ENCODE measurements around the gene GOLGA6L10.

GRCh38 chr15:81419283-81419966, 45.4 kb upstream of the TMC3 start:
- RRBS = no CpG with 5 or more reads among the region's 9 CpGs

- RRBS = no CpG with 5 or more reads among the region's 10 CpGs
Measured at GRCh38 chr15:81914750-81915614, 130.8 kb downstream of the MEX3B start.

DNA sequence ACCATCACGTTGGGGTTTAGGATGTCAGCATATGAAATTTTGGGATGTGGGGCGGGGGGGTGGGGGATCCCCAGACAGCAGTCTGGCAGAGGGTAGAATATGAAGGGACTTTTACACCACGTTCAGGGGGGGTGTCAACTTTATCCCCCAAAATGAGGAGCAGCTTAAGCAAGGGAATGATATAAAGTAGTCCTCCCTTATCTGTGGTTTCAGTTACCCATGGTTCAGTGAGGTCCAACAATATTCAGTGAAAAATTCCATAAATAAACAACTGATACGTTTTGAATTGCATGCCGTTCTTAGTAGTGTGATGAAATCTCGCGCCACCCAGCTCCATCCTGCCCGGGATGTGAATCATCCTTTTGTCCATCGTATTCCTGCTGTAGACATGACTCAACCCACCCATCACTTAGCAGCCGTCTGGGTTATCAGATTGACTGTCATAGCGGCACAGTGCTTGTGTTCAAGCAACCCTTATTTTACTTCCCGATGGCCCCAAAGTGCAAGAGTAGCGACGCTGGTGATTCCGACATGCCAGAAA, 47.8 kb upstream of the MEX3B start:
- RRBS = no CpG with 5 or more reads among the region's 15 CpGs

- RRBS = no CpG with 5 or more reads among the region's 6 CpGs
Measured at GRCh38 chr15:82300248-82300686, 37.6 kb downstream of the SAXO2 start.

- RRBS = no CpG with 5 or more reads among the region's 9 CpGs
Measured at GRCh38 chr15:82349361-82349816, at the start of gene GOLGA6L10. TSS of gene GOLGA6L10 (minus strand) at chr15:82349475.

GRCh38 chr15:82810939-82811684, 1.7 kb downstream of the WHAMM start:
- RRBS = no CpG with 5 or more reads among the region's 10 CpGs

- RRBS = no CpG with 5 or more reads among the region's 10 CpGs
Measured at GRCh38 chr15:82816633-82817458, 7.4 kb downstream of the WHAMM start.

DNA sequence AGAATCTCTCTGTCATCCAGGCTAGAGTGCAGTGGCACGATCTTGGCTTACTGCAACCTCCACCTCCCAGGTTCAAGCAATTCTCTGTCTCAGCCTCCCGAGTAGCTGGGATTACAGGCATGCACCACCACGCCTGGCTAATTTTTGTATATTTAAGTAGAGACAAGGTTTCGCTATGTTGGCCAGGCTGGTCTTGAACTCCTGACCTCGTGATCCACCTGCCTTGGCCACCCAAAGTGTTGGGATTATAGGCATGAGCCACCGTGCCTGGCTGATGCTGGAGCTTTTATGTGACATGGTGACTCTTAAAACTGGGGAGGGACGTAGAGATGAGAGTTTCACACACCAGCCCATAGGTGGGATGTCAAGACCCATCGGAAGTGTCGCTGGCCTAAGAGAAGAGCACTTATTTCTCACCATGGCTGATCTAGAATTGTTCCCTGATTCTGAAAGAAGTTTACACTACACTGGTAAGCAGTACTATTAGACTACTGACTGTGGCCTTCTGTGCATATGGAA, 24.7 kb downstream of the WHAMM start:
- RRBS = no CpG with 5 or more reads among the region's 9 CpGs

- RRBS = no CpG with 5 or more reads among the region's 2 CpGs
Measured at GRCh38 chr15:82914398-82914814, 38.1 kb downstream of the HOMER2 start.

DNA sequence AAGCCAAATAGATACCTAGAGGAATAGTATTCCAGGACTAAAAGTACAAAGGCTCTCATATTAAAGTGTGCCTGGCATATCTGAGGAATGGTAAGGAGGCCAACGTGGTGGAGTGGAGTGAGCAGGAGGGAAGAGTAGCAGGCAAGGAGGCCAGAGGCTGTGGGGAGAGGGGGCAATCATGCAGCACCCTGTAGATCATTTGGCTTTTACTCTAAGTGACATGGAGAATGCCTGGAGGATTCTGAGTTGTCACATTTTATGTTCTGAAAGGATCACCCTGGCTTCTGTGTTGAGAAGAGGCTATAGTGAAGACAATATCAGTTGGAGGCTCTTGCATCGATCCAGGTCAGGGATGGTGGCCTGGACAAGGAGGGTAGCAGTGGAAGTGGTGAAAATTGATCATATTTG, 23.8 kb downstream of the BTBD1 start:
- RRBS = no CpG with 5 or more reads among the region's 2 CpGs

DNA sequence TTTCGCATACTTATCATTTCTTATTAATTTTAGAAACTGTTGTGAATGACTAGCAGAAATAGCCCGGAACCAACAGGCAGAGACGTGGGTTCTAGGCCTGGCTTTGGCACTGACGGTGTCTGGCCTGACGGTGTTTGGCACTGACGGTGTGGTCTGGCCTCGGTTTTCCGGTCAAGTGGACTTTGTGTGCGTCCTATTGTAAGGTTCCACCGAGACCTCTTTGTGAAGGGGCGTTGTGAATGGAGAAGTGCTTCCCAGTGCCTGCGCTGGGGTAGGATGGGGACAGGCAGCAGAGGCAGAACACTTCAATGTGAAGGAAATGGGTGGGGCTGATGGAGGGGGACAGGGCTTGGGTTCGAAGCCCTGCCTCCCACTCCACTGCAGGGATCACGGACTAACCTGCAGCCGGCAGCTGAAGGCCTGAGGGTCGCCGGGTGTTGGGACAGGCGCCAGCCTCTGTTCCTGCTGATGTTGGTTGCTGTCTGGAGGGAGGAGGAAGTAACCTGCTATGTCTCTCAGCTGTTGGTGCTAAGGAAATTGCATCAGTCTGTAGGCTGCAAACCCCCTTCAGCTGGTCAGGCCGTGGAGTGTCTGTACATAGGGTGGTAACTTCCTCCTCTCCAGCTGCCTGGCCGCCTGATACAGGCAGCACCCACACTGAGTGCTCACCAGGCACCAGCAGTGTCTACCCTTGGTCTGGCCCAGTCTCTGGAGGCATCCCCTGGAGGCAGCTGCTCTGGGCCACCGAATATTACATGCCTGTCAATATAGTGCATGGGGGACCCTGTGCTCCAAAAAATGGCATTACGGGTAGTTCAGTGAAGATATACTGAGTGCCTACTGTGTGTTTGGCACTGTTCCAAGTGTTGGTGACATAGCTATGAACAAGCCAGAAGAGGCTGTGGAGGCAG, 996 bp downstream of the TM6SF1 start:
- RRBS = 56% methylated on average over 5 of the region's 22 CpGs

- RRBS = 7% methylated on average over 8 of the region's 69 CpGs
Measured at GRCh38 chr15:83654363-83655319, 718 bp downstream of the ADAMTSL3 start.

- RRBS = no CpG with 5 or more reads among the region's 5 CpGs
Measured at GRCh38 chr15:83819667-83820152, 165.8 kb downstream of the ADAMTSL3 start.

DNA sequence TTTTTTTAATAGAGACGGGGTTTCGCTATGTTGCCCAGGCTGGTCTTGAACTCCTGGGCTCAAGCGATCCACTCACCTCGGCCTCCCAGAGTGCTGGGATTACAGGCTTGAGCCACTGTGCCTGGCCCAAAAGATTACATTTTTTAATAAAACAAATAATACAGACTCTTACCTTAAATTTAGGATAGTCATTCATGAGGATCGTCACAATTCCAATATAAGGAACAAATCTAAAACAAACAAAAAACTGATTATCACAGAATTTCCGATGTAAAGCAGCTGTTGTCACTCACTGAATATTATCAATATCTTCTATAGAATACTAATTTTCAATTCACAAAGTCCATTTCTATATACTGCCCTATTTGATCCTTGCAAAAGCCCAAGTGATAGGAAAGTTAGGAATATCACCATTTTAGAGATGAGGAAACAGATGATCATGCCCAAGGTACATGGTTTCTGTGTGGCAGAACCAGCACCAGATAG, 12.6 kb upstream of the NMB start:
- RRBS = no CpG with 5 or more reads among the region's 6 CpGs

GRCh38 chr15:84747940-84748498, 373 bp upstream of the ZNF592 start:
- RRBS = 2% methylated on average over 28 of the region's 65 CpGs

DNA sequence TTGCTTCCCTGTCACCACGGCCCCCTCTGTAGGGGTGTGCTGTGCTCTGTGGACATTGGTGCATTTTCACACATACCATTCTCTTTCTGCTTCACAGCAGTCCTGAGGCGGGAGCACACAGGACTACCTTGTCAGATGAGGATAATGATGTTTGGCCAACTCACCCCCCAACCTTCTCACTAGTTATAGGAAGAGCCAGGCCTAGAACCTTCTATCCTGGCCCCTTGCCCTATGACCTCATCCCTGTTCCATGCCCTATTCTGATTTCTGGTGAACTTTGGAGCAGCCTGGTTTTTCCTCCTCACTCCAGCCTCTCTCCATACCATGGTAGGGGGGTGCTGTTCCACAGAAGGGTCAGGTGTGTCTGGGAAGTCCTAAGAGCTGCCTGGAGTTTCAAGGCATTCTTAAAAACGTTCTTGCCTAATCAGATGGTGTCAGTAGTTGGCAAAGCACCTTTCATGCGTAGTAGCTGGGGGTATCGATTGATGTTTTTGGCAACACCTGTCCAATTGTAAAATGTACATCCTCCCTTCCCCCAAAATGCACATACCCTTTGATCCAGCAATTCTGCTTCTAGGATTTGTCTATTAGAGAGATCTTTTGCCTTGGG, 16.9 kb upstream of the ALPK3 start:
- RRBS = no CpG with 5 or more reads among the region's 5 CpGs

GRCh38 chr15:84835610-84836501, 18.7 kb downstream of the ALPK3 start:
- RRBS = no CpG with 5 or more reads among the region's 5 CpGs

GRCh38 chr15:85000002-85000499, 18.4 kb downstream of the PDE8A start:
- RRBS = no CpG with 5 or more reads among the region's 3 CpGs

GRCh38 chr15:85024466-85025106, 42.9 kb downstream of the PDE8A start:
- RRBS = no CpG with 5 or more reads among the region's 4 CpGs

DNA sequence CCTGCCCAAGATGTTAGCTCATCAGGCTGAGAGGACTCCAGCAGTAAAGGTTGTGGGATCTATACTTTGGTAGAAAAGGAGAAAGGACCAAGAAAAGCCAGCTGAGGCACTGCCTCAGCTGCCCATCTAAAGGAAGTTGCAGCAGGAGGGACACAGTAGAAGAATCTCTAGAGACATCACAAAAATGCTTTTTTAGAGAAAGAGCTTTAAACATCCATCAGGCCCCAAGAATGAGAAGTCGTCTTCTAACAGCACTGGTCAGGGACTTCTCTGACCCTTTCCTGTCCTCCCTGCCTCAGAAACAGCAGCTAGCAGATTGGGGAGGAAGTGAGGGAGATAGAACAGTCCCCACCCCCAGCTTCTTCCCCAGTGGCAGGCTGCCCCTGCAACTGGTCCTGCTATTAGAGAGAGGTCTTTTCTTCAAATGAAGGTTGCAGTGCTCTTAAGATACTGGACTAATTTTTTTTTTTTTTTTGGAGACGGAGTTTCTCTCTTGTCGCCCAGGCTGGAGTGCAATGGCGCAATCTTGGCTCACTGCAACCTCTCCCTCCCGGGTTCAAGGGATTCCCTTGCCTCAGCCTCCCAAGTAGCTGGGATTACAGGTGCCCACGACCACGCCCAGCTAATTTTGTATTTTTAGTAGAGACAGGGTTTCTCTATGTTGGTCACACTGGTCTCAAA, 55.1 kb downstream of the PDE8A start:
- RRBS = no CpG with 5 or more reads among the region's 7 CpGs